WTC11 (cell line): ENCODE measurements around a stretch of chr9.

DNA sequence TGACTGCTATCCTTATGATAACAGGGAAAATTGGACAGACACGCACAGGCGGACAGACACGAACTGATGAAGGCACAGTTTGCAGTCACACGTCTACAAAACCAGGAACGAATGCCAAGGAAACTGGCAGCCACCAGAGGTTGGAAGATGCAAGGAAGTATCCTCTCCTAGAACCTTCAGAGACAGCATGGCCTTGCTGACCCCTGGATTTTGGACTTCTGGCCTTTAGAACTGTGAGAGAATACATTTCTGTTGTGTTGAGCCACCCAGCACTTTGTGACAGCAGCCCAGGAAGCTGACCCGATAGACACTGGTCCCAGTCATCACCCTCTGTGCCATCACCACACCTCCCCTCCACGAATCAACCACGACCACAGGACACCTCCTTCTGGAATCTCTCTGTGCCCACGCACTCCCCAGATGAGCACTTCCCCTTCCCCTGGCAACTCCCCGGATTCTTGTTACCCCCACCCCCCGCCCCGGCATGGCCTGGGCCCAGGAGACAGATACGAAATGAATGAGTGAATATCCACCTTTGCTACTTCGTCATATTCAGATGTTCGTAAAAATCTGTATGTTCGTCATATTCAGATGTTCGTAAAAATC lies 18.7 kb downstream of the GBGT1 start:
- PRO-cap, result no peak

GRCh38 chr9:133282458-133282857 lies 53.5 kb downstream of the SURF6 start:
- PRO-cap, result no peak

DNA sequence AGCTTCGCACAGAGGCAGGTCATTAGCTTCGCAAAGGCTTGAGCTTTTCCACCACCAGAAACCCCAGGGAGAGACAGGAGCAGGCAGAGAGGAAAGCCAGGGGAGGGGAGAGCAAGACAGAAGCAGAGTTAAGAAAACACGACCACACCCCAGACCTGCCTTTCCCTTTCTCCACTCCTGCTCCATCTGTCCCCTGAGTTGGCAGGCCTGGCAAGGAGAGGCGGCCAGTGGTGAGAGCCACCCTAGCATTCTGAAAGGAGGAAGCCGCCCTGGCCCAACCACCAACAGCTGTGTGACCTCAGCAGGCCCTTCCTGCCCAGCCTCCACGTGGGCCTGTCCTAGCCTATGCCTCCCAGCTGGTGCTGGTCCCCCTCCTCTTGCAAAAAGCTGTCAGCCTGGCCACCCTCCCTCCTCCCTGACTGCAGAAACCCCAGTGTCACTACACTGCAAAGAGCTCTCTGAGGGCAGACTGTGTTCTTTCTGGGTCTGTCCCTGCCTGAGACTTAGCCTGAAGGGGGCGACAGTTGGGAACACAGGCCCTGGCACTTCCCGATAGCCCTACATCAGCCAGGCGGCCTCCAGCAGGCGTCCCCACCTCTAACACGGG lies 5.8 kb upstream of the SURF6 start:
- PRO-cap, result no peak

GRCh38 chr9:133349890-133350687 lies 2.1 kb downstream of the RPL7A start:
- PRO-cap, result unidirectional peak, plus-strand start at chr9:133350456

DNA sequence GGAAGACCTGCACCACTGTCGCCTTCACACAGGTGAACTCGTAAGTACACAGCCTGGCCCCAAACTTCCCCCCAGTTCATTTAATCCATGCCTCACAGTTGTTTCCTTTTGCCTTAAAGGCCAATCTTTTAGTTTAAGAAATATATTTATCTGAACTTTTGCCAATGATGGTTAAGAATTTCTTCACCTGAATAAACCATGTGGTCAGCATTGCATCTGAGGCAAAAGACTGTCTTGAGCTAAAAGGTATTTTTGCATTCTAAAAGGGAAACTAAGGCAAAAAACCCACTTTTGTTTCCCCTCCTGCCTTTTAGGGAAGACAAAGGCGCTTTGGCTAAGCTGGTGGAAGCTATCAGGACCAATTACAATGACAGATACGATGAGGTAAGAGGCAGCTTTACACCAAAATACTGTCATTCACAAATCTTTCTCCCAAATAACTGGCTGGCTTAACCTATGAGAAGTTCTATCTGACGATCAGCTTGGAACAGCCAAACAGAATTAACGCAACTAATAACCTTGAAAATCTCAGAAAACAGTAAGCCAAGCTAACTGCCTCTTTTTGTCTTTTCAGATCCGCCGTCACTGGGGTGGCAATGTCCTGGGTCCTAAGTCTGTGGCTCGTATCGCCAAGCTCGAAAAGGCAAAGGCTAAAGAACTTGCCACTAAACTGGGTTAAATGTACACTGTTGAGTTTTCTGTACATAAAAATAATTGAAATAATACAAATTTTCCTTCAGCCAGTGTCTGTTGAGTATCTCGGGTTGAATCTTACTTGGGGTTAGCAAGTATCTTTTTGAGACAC lies 2.9 kb downstream of the RPL7A start:
- PRO-cap, result unidirectional peak, plus-strand start at position 160 of the sequence

GRCh38 chr9:133351728-133353081 lies 4.1 kb downstream of the SURF1 start:
- PRO-cap, result bidirectional peak, plus-strand start at chr9:133352355, minus-strand start at chr9:133352076

DNA sequence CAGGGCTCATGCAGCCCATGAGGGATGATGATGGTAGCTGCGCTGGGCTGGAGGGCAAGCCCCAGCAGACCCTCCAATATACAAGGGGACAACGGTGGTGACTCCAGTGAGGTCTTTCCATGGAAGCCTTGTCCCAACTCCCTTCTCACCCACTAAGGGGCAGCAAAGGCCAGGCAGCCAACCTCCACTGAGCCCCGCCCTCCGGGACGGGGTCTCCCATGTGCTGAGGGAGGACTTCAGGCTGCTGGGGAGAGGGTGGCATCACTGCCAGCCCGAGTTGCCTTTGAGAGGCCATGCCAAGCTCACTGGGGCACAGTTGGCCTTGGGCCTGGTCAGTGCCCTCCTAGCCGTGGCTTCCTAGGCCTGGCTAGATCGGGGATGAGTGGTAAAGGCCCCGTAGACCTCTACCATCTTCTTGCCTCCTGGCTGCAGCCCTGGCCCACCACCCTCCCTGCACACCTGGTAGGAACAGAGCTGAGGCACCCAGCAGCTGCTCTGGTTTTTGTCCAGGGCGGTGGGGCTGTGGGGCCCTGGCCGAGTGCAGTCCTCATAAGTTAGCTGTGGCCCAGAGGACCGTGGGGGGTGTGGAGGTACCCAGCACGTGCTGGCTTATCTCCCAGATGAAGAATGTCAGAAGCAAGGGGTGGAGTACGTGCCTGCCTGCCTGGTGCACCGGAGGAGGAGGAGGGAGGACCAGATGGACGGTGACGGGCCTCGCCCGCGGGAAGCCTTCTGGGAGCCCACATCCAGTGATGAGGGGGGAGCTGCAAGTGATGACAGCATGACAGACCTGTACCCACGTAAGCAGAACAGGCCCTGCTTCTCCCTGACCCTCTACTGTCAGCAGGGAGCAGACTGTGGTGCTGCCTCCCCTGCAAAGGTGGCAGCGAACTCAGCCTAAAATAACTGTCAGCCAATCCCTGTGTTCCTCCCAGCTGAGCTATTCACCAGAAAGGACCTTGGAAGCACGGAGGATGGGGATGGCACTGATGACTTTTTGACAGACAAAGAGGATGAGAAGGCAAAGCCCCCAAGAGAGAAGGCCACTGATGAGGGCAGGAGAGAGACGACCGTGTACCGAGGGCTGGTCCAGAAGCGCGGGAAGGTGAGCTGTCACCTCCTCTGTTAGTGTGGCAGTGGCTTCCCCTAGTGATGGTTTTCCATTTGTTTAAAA lies 3.4 kb downstream of the SURF2 start:
- PRO-cap, result no peak

DNA sequence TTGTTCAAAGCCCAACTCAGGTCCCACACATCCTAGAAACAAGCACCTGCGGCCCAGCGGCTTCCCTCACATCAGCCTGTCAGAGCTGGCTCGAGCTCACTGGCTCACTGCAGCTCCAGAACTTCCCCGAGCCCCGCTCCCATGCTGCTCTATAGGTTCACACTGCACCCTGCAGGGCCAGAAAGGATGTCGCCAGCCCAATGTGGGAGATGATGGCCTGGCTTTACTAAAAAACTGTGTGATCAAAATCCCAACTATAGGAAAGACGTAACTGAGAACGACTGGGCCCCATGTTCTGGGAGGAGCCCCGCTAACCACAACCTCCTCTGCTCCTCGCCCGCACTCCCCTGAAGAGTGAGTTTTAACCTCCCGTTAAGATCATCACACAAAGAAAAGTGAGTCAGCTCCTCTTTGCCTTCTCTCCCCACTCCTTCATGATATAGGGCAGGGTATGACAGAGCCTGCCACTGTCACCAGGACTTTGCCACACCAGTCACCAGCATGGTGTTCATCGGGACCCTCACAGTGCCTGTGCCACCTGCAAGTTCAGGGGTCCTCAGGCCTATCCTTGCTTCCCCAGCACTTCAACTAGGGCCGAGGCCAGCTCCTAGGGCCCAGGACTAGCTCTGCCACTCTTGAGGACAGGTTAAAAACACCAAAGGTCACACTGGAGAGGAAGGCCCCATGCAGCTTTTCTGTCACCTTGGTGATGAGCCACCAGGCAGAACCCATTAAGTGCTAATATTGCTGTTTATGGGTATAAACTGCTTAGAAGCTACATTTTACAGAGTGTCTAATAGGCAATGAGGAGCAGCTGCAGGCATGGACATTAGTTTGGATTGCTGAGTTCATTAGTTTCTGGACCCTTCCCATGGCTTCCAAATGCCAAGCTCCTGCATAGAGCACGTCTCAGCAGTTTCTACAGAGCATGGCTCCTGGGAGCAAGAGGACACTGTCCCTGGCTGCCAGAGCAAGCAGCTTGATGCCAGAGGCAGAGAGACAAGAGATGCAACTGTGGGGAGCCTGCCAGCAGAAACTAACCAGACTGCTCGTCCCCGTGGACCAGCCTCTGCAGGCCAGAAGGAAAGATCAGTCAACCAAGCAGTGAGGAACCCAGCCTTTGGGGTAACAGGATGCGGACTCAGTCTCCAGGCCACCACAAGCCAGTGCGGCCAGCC lies 4.2 kb downstream of the SURF4 start:
- PRO-cap, result no peak

GRCh38 chr9:133584372-133585290 lies 24.6 kb downstream of the FAM163B start:
- PRO-cap, result no peak

DNA sequence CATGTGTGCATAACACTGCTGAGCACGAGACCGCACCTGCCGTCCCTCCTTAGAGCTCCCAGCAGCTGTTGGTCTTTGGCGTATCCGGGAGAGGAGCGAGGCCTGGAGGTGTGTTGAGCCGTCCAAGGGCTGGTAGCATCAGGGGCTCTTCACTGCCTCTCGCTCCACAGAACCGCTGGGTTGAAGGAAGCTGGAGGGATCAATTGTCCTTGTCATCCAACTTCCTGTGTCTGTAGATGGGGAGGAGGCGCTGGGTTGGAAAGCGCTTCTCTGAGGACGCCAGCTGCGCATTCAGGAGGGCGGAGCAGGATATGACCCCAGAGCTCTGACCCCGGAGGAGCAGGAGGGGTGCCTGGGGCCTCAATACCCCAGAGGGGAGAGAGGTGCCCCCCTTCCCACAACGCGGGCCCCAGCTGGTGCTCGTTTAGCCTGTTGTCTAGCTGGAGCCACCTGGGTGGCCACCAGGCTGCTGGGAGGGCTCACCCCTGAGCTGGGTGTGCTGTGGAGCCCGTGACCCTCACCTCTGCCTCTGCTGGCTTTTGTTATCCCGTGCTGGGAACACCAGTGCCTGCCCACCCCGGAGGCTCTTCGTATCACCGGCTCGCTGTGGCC lies 2.0 kb upstream of the DBH start:
- PRO-cap, result no peak

DNA sequence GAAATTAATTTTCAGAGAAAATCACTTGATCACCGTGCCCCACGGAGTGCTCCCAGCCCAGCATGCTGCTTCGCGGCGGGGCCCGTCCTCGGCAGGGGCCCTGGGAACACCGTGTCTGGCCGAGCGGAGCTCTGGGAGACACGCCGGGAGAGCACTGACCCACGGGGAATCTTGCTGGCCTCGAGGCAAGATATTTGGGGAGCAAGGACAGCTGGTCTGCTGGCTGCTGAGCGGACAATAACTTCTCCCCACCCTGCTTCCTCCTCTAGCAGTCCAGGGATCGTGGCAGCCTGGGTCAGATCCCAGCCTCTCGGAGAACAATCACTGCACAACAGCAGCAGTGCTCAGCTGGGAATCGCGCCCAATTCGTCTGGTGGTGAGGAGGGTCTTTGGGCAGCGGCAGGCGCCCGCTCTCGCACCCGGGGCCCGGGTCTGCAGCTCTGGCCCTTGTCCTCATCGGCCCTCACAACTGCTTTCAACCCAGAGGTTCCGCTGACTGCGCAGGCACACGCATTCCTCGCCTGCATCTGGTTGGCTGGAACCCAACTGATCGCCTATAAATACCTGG lies 43.4 kb downstream of the DBH start:
- PRO-cap, result no peak

GRCh38 chr9:133786128-133787016 lies 48.2 kb upstream of the SARDH start:
- PRO-cap, result no peak

DNA sequence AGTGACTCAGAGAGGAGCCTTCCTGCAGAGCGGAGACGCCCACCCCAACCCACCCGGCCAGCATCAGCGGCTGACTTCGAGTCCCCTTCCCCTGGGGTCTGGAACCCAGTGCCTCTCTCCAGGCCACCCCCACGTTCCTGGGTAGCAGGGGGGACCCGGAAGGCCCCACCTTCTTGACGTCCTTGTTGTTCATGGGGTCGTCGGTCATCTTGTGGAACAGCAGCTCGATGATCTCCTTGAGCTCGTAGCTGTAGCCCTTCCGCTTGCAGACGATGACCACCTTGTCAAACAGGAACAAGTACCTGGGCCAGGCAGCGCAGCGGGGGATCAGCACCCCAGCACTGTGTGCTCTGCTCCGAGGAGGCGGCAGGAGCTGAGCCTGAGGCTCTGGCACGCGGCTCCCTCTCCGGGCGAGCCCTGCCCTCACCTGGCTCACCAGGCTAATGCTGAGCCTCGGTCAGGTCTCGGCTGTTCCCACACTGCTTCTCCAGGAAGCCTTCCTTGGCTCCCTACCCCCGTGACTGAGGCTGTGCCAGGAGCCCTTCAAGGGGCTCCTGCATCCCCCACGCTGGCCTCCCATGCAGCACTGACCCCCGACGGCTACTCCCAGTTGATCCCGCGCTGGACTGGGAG lies 50.1 kb upstream of the SARDH start:
- PRO-cap, result no peak

GRCh38 chr9:133796220-133796964 lies 58.2 kb upstream of the SARDH start:
- PRO-cap, result no peak

DNA sequence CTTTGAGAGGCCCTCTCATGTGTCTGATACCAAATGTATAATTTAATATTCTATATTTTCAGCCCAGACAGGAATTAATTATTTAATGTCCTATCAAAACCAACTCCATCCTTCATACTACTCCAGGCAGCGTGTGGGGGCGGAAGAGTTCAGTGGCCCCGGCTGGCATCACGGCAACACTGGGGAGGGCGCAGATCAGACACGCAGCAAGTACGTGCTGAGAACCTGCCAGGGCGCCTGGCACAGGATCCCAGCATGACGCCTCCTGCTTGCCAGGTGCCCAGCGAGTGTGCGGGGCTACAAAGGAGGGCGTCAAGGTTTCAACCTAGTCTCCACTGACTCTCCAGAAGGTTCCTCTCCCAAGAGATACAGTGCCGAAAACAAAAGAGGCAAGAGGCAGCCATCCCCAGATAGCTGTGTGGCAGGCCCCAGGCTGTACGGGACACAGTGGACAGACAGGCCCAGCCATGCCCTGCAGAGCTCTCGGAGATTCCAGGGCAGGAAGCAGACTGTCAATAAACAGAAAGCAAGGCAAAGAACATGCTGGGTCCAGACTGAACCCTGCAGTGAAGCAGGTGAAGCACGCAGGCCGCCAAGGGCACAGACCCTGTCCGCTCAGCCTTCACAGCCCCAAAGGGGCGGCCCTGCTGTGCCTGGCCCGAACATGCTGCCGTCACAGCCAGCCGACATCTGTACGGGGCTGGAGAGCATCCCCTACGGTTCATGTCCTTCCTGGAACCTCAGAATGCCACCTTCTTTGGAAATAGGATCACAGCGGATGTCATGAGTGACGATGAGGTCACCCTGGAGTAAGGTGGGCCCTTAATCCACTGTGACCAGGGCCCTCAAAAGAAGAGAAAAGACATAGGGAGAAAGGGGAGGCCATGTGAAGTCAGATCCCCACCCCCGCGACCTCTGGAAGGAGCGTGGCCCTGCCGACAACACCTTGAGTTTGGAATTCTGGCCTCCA lies 110.2 kb downstream of the VAV2 start:
- PRO-cap, result no peak

DNA sequence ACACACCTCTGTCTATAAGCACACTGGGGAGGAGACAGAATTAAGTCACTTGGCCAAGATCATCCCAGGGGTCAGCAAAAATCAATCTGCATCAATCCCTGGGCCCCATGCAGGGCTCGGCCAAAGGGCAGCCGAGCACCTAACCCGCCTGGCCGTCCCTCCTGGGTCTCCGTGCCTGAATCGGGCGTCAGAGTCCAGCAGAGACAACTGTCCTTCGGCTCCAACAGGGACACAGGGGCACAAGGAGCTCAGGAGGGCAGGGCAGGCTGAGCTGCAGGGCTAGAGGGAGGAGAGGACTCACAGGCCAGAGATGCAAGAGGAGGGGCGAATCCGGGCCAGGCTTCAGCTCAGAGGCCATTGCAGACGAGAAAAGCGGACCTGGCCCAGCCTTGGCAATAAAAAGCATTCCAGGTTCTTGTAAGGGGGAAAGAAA lies 99.7 kb downstream of the VAV2 start:
- PRO-cap, result no peak

GRCh38 chr9:133950024-133951167 lies 41.7 kb downstream of the VAV2 start:
- PRO-cap, result no peak

DNA sequence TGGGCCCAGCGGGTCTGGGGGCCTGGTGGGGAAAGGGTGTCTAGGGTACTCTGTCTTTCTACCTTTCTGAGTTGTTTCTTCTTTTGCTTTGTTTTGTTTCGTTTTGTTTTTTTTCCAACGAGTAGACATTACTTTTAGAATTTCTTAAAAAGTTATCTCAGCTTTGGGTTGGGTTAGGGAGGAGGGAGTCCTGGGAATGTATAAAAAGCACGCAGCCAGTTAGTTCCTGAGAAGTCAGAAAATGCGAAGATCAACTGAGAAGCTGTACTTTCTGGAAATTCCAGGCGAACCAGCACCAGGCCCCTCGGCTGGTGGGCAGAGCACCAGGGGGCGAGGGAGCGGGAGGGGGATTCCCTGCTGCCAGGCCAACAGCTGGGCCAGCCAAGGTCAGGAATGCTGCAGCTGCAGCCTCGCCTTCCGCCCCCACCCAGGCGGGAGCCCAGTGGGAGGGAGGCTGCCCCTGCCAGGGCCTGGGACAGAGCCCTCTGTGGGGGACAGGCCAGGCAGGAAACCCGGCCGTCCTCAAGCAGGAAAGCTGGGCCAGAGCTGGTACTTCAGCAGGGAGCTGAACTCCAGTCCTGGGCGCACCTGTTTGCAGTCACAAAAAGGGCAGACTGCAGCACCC lies 35.6 kb downstream of the VAV2 start:
- PRO-cap, result no peak

- PRO-cap, result bidirectional peak, plus-strand start at chr9:133991666, minus-strand start at chr9:133991503
These were observed 828 bp downstream of the VAV2 start for GRCh38 chr9:133991417-133991575.

DNA sequence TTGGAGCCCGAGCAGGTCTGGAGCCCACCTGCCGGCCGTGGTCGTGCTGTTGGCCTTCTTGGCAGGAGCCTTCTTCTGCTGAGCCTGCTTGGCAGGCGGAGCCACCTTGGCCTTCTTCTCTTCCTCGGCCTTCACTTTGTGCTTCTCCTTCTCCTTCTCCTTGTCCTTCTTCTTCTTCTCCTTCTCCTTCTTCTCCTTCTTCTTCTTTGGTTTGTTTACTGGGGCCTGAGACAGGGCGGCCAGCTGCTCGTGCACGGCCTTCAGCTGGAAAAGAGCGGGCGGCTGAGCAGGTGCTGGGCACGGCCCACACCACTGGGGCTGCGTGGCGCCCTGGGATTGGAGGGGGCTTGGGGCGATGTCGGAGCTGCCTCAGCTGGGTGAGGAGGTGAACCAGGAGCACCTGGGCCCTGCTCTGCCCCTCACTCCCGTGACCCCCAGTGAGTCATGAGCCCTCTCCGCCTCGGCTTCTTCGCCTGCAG lies 14.8 kb downstream of the BRD3OS start:
- PRO-cap, result no peak